Measurements from ENCODE around the genes UCMA and FRMD4A.

GRCh38 chr10:12699192-12699959, 302.1 kb downstream of the CCDC3 start:
- PRO-cap = no peak

GRCh38 chr10:12700647-12701036, 300.9 kb downstream of the CCDC3 start:
- PRO-cap = no peak

GRCh38 chr10:12707268-12708051, 294.1 kb downstream of the CCDC3 start:
- PRO-cap = unidirectional peak, plus-strand start at chr10:12707592

DNA sequence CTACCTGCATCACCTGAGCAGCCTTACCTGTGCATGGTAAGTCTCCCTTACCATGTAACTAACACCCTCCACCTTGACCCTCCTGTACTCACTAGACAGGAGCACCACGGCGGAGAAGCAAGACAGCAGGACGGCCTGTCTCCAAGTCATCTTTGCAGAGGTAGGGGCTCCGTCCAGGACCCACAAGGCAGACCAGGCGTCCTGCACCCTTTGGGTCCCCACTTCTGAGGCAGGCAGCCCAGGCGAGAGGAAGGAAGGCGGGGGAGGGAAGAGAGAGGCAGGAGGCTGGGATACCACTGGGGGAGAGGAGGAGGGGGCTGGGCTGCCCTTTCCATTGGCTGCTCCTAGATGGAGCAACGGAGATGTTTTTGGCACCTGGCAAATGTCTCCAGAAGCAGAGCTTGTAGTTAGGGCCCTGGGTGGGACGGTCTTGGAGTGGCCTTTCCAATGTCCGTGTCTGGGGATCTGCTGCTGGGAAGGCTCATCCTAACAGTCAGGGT, at the start of gene UCMA:
Gene UCMA, minus strand, starts transcription at position 266 of the 500 bp plus-strand sequence.
- PRO-cap = no peak

DNA sequence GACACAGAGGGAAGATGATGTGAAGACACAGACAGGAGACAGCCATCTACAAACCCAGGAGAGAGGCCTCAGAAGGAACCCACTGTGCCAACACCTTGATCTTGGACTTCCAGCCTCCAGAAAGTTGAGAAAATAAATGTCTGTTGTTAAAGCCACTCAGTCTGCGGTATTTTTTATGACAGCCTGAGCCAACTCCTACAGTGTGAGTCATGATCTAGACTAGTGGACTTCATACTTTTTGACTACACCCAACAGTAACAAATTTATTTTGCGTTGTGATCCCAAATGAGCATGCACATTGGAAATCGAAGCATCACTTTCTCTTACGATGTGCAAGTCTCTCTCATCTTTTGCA, 29.0 kb downstream of the PHYH start:
- PRO-cap = no peak

GRCh38 chr10:13346951-13347924, 855 bp downstream of the SEPHS1 start:
- PRO-cap = unidirectional peak, minus-strand start at chr10:13347689; unidirectional peak, minus-strand start at chr10:13347747

DNA sequence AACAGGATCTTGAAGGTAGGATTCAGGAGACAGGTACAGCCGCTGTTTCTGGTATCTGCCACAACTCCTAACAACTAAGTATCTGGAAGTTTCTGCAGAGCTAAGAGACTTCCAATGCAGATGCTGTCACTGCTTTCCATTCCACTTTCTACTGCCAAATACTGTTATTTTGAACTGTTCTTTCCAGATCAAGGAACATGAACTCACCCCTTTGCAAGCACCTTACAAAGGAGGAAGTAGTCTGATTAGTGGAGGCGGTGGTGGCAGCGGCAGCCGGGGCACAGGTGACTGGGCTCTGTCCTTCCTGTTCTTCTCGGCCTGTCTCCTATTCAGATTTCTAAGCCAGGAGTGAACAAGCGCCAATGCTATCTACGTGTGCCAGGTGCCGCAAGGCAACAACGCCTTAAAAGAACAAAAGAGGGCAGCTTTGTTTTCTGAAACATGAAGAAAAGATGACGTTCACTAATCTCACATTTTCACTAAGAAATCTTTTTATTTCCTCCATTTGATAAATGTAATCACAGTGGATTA, 44.9 kb downstream of the BEND7 start:
- PRO-cap = no peak

- PRO-cap = no peak
Measured at GRCh38 chr10:13513292-13513556, 15.6 kb downstream of the BEND7 start.

- PRO-cap = no peak
Measured at GRCh38 chr10:13527886-13528390, 876 bp downstream of the BEND7 start.

DNA sequence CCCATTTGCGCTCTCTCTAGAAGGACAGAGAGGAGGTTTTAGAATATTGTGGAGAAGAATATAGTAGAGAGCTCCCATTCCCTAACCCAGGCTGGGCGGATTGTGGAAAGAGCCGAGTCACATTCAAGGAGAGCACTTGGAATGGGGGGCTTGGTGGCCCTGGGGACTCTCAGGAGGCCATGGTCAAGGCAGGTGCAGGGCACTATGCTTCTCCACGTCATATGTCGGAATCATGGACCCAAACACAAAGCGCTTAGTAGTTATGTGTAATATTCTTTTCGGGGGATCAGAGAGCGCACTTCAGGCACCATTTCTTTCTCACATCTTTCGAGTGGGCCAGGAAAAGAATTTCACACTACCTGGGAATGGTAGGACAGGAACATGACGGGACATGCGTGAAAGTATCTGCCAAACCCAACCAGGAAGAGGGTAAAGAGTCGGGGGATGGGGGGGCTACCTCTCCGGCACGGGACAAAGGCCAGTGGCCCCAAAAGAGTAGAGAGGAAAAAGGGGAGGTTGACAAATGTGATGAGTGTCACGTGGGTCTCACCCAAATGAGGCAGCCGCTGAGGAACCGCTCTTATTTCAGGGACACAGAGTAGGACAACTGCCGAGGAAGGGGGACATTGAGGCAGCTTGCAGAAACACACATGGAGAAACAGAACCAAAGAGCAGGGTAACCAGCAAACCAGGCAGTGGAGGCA, 769 bp upstream of the BEND7 start:
- PRO-cap = no peak

DNA sequence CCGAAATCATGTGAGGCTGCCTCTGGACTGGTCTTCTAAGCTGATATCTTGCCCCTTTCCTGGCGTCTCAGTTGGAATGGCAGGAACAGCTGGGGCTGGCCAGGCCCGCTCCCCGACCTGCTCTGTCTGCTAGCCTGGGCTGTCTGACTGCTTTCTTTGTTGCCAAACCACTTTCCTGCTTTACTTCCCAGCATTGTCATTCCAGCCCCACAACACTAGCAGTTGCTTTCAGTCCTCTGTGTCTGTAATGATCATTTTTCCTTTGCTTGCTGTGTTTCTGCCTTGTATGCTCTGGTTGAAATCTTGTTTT, 21.5 kb downstream of the PRPF18 start:
- PRO-cap = no peak

DNA sequence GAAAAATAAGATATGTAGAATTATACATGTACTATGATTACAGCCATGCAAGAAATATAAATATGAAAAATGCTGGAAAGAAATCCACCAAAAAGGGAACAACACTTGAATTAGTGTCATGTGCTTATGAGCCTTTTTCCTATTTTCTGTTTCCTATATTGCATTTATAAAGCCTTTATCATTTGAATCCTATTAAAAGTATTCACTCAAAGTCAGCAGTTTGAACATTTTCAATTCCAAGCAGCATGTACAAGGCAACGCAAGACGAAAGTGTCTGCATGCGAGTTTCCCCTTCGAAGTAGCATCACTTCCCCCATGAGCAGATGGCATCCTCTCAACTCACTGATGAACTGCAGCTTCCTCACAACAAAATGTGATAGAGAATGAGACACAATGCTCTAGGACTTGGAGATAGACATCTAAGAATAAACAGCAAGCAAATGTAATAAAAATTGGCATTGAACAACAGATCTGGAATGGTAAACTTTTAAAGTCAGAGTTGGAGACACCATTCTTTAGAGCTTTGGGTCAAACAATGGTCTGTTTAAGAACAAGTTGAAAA, 270.7 kb downstream of the PRPF18 start:
- PRO-cap = no peak

GRCh38 chr10:14330747-14331201, at the start of gene FRMD4A:
FRMD4A (minus strand) TSS chr10:14330924.
- PRO-cap = no peak

GRCh38 chr10:14574221-14575077, 200.2 kb downstream of the FAM107B start:
- PRO-cap = no peak

GRCh38 chr10:14595558-14596623, 178.8 kb downstream of the FAM107B start:
- PRO-cap = no peak

DNA sequence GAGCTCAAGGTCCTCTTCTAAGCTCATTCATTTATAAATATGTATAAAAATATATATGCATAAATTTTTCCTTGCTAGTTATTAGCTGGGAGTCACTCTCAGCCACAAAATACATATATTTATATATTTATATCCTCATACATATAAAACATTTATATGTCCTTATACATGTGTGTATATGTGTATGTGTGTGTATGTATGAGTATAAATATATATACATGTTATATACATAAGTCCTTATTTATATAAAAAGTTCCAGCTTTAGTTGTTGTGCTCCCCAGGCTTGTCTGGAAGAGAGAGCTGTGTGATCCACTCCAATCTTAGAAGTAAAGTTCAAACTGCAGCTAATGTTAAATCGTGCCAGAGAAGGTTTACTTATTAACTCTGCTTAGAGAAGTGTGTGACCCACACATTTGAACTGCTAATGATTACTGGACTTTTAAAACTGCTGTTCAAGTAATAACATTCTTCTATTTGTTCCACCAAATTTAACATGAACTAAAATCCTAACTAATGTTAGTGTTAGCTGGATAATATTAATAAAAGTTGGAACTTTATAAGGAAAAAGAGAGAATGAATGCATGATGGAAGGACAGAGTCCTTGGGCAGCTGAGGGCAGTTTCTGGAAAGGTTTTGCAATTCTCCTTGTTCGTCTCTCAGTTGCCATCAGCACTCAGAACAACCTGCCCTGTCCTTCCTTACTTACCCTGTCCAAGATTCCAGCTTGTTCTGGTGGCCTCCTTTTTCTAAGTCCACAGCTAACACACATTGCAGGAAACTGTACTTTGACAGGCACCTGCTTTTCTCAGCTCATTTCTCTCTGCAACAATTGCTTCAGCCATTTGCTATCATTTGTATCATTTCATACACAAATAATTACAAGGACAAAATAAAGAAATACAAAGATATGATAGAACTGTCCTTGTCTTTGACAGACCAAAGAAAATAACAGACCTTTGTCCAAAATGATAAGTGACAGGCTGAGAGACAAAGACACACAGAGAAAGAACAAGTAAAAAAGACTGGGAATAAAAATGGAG, 162.6 kb downstream of the FAM107B start:
- PRO-cap = no peak

- PRO-cap = no peak
Measured at GRCh38 chr10:14723181-14723682, 51.5 kb downstream of the FAM107B start.

DNA sequence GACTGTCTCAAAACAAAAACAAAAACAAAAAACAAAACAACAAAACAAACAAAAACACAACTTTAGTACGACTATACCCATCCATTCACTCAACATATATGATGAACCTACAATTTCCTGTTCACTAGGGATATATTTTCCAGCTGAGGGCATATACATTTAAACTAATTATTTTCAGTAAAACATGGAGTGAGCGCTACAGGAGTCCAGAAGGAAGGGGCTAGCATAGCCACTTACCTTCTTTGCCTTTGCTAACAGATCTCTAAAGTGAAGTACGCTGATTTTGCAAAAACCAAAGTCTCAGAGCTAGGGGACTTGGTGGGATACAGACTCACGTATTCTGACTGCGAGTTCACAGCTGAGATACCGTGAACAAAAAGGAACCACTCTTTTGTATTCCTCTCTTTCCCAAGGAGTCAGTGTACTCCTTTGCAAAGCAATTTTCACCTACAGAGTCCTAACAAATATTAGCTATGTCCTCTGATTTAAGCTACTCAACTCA, 867 bp downstream of the CDNF start:
- PRO-cap = no peak

- PRO-cap = no peak
Measured at GRCh38 chr10:14878950-14879930, 574 bp downstream of the SUV39H2 start.

GRCh38 chr10:15529002-15529331, 157.9 kb upstream of the FAM171A1 start:
- PRO-cap = no peak